ENCODE measurements around a stretch of chr9.

DNA sequence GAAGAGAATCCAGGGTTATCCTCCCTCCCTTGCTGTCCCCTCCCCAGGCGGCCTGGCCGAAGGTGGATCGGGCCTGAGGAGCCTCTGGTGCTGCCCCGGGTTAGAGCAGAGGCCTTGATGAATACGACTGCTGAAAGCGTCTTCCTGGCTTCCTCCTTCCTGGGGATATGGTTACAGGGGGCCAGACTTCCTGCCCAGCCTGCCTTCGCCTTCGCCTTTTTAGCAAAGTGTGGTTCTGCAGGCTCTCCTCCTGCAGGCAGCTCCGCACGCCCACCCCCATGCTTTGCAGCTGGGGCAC lies 22.5 kb upstream of the PTGS1 start:
- PRO-cap: no peak

DNA sequence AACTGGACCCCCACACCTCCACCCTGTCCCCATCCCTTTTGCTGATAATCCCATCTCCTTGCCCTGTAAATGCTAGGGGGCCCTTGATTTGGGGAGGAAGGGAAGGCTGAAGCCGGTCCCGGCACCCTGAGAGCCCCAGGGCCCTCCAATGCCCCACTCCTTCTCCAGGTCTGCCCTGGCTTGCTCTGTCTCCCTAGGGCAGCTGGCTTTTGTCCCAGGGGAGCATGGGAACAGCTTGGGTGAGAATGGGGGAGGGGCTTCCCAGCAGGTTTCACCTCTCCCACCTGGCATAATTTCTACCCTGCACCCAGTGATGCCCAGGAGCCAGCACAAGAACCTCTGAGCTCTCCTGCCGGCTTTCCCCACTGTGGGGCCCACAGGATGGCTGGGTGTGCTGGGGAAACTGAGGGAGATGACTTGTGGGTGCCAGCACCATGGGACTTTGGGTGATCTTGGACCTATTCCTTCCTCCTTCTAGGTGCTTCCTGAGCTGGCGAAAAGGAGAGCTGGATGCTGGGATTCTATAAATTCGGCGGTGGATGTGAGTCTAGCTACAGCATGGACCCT lies 1.1 kb upstream of the PTGS1 start:
- PRO-cap: no peak

GRCh38 chr9:122376011-122376345 lies 5.2 kb downstream of the PTGS1 start:
- PRO-cap: no peak

DNA sequence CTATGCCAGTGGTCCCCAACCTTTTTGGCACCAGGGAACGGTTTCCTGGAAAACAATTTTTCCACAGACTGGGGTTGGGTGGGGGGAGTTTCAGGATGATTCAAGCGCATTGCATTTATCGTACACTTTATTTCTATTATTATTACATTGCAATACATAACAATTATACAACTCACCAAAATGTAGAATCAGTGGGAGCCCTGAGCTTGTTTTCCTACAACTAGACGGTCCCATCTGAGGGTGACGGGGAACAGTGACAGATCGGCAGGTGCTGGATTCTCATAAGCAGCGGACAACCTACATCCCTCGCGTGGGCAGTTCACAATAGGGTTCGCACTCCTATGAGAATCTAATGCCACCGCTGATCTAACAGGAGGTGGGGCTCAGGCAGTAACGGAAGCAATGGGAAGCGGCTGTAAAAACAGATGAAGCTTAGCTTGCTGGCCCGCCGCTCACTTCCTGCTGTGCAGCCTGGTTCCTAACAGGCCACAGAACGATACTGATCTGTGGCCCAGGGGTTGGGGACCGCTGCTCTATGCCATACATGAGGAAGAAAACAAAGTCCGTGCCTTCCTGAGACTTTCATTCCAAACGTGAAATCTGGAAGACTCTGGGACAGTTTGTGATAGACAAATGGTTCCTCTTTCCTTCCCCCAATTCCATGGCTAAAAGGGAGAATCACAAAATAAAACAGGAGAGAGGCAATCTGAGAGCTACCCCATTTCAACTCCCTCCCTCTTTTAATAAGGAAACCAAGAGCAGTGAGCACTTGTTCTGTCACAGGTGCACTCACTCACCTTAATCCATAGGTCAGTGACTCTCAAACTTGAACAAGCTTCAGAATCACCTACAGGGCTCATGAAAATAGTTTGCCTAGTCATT lies 12.2 kb downstream of the PDCL start:
- PRO-cap: no peak

- PRO-cap: no peak
Measured at GRCh38 chr9:122846143-122847068, 18.0 kb upstream of the PDCL start.

DNA sequence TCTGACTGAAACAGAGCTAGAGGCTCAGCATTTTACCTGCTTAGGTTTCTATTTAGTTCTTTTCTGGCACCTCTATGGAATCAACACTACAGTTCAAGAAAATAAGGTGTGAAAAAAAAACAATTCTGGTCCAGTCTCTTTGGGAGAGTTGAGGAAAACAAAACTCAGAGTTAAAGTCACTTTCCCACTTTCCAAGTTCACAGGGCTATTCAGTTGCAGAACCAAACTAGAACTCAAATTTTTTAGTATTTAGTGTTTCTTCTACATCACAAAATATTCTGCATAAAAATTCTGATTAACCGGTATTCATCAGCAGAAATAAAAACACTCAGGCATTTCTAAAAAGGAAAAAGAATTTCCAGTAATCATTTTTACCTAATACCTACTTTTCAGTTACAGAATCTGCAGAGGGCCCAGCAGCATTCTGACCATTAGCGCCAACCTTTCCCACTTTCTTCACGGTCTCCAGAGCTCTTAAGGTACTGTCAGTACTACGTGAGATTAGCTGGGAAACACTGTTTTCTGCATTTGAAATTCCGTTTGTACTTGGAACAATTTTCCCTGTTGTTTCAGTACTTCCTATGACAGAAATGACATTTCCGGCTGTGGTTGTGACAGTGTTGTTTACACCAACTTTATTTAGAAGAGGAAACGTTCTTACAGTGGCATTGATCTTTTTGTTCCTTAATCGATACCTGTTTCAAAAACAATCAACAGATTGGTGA lies 36.7 kb upstream of the PDCL start:
- PRO-cap: no peak

DNA sequence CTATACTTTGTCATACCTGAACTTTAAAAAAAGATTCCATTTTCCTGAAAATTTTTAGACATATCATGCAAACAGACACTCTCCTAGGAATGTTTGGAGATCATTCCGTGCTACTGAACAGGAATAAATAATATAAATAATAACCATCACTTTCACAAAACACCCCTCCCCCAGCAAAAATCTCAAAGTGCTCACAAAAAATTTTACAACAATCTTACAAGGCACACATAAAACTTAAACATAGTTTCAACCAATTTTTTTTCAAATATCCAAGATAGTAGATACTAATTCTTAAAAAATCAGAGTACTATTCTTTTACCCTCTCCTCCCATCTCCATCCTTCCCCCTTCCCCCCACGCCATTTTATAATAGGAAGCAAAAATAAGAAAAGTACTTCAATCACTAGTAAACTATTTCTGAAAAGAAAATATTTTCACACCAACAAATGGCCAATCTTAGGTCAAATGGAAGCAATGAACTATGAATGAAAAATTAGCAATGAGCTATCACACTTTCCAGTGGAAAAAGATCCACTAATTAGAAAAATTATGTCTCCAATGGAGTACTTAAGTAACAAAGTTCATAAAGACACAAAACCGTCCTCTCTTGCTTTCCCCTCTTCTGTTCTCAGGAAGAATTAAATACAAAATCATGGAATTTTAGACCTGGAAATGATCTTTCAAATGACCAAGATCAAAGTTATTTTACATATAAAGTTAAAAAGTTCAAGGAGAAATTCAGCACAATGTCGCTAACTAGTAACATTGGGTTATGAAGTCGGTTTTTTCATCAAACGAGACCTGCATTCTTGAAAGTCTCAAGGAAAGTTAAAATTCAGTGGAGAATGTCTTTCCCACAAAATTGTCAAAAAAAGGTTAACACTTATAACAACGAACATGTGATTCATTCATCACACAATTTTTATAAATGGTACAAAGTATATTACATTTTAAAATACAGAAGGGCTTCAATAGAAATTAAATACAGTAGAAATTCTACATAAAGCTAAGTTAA lies 3.4 kb upstream of the RC3H2 start:
- PRO-cap: no peak

- PRO-cap: no peak
Measured at GRCh38 chr9:122930472-122930971, 790 bp downstream of the ZBTB26 start.

DNA sequence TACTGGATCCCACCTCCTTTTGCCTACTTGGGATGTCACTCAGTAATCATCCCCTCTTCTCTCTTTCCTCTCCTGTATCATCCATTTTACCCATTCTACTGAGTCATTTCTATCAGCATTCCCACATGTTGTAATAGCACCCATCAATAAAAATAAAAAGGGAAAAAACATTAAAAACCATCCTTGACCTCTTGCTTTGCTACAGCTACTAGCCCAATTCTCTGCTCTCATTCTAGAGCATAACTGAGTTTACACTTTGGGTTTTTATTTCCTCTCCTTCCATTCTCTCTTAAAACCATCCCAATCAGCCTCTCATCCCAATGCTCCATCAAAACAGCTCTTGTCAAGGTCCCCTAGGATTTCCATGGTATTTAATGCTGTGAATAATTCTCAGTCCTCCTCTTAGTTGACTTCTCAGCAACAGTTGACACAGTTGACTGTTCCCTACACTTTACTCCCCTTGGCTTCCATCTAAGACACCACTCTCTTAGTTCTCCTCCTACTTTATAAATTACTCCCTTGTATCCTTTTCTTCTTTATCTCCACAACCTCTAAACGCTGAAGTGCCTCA lies 74.0 kb downstream of the STRBP start:
- PRO-cap: no peak

DNA sequence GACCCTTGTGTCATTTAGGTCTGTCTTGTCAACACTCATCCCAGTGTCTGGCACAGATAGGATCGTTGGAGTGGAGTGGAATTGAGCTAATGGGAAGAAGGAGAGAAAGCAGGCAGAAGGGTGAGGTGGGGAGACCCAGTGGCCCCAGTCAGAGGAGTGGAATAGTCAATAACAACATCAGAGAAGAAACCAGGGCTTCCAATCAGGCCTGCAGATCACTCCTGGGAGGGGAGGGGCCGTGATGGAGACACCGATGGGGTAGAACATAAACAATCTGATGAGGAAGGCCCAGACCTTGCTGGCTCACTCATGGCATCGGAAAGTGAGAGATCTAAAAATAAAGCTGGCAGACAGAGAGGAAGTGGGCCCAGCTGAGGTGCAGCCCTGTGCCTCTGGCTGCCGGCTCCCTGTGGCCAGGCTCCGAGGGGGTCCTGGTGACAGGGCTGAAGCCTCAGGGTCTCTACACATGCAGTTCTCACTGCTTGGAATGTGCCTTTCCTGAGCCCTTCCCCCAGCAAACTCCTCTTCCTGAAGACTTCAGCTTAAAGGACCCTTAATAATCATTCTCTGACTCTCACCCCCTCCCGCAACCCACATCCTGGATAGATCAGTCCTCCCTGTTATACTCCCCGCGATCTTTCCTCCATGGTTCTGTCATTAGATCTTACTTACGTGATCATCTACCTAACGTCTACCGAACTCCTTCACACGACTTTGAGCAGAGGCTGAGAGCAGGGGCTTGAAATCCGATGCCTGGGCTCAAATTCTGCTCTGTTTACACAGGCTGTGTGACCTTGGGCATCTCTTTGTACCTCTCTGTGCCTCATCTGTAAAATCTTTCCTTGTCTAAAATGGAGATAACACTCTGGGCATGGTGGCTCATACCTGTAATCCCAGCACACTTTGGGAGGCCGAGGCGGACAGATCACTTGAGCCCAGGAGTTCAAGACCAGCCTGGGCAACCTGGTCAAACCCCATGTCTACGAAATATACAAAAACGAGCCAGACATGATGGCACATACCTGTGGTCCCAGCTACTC lies 33.1 kb upstream of the CRB2 start:
- PRO-cap: no peak

- PRO-cap: no peak
Measured at GRCh38 chr9:123329204-123329621, 26.8 kb upstream of the CRB2 start.

GRCh38 chr9:123339924-123340835 lies 15.8 kb upstream of the CRB2 start:
- PRO-cap: no peak

DNA sequence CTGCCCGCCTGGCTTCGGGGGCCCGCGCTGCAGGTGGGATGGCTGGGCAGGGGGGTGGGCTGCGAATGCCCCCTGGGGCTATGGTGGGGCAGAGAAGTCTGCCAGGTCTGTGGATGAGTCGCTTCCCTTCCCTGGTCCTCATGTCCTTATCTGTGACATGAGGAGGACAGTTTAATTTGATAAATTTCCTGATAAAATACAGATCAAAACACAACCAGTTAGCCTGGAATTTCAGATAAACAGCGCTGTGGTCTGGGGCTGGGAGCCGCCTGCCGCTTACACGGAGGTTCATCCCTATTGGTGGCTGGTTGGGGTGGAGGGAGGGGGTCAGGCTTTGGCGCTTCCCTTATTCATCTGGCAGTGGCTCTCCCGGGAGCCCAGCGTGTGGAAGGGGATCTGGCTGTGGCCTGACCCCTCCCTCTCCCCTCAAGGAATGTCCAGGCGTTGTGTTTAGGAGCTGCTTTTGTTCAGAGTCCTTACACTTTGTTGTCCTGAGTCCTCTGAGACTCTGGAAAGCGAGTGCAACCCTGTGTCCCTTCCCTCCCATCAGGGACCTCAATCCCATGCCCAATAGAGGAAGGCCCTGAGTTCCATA lies 18.0 kb downstream of the CRB2 start:
- PRO-cap: no peak

DNA sequence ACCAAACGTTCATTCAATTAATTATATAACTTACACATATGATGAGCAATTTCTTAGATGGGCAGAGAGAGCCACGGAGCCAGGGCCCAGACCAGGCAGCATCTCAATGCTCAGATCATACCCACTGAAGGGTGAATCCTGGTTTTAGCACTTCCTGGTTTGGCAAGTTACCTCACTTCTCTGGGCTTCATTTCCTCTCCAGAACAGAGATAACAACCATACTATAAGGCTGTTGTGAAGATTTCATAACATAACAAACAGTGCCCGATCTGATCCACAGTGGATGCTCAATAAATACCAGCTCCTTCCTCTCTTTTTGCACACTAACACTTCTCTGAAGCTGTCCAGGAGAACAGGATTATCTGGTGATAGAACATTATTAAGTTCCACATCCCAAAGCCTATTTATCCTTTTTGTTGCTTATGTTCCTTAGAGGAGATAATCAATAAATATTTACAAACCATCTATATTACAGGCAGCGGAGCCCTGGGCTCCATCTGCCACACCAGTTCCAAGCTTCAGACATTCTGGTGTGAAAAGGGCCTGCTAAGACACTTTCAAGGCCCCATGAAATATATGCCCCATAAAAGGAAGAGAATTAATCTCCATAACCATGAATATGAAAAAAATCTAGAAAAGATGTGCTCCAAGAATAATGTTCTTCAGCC lies 271.0 kb downstream of the DENND1A start:
- PRO-cap: no peak

DNA sequence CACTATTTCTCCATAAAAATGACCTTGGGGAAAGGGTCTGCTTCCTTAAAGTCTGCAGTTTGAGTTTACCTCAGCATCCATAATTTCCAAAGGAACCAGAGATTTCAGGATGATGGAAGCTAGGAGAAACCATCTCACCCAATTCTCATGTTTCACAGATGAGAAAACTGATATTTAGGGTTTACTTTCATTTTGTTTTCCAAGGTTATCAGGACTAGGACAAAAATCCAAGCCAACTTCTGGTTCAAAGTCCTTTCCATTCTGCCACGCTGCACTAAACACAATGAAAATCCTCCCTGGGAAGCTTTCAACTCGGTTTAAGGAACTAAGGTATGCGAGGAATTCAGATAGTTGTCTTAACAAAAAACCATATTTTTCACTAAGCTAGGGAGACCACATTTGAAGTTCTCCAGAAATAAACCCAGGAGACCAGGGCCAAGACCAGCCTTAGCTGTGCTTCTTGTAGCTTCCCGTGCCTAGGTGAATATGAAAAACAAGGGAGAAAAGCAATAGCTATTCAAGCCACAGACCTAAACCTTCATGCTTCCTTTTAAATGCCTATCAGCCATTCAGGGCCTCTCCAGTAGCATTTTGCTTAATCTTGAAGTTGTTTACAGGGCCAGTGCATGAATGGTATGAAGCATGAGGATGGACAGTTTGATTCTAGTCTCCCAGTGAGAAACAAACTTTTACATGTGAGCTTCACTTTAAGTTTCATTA lies 167.9 kb downstream of the DENND1A start:
- PRO-cap: no peak

- PRO-cap: no peak
Measured at GRCh38 chr9:123924871-123925708, 4.8 kb downstream of the DENND1A start.

- PRO-cap: no peak
Measured at GRCh38 chr9:124040729-124041597, 29.4 kb downstream of the LHX2 start.

DNA sequence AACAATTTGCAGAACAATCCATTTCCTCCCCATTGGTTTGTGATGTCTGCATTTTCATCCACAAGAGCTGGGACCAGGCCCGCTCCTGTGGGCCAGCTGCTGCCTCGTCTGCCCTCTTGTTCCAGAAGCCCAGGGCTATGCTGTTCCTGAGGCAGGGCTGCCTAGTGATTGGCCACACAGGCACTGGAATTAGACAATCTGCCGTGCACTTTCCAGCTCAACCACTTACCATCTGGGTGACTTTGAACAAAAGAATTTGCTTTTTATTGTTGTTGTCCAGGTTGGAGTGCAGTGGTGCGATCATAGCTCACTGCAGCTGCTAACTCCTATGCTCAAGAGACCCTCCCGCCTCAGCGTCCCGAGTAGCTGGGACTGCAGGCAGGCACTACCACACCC lies 1.3 kb upstream of the NEK6 start:
- PRO-cap: no peak

DNA sequence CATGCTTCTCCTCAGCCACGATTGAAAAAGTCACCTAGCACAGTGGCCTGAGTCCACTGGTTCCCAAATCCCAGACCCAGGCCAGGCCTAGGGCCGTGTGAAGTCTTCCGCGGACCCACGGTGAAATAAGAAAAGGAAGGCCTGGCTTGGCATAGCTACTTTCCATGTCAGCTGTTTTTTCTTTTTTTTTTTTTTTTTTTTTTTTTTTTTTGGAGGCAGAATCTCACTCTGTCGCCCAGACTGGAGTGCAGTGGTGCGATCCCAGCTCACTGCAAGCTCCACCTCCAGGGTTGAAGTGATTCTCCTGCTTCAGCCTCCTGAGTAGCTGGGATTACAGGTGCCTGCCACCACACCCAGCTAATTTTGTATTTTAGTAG lies 23.5 kb downstream of the NEK6 start:
- PRO-cap: no peak

GRCh38 chr9:124291493-124292152 lies 33.9 kb downstream of the NEK6 start:
- PRO-cap: no peak

All from type B pancreatic cell (in vitro differentiated cells).